Fibroblast of villous mesenchyme (primary cell): ENCODE measurements around a stretch of chrX.

- CAGE, long polyA plus RNA, result no peak
Measured at GRCh38 chrX:40141232-40141521, 43.4 kb upstream of the BCOR start.

DNA sequence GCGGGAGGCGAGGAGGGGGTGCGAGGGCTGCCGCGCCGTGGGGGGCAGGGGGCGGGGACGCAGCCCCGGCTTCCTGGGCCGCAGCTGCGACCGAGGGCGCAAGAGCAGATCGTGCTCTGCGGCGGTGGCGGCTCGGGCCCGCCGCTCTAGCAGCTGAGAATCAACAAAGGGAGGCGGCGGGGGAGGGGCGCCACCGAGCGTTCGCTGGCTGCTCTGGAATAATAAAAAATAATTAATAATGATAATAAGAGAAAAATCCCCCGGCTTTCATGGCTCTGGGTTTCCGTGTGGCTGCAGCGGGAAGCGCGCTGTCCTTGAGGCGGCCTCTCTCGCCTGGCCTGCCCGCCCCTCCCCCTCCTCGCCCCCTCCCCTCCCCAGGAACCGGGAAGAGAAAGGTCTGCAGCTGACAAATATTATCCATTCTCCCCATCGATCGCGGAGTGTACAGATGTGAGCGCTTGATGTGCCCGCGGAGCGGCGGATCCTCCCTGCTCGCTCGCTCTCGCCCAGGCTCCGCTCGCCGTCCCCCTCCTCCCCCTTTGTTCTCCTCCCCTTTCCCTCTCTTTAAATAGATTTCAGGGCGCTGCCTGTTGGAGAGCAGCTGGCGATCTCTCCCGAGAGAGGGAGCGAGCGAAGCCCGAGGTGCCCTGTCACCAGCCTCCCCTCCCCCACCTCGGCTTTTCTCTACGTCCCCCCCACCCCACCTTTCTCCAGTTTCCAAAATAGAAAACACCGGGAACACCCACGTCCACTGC is 56.3 kb upstream of the BCOR start:
- CAGE, long polyA plus RNA, result no peak

GRCh38 chrX:40154648-40155616 is 57.2 kb upstream of the BCOR start:
- CAGE, long polyA plus RNA, result no peak

DNA sequence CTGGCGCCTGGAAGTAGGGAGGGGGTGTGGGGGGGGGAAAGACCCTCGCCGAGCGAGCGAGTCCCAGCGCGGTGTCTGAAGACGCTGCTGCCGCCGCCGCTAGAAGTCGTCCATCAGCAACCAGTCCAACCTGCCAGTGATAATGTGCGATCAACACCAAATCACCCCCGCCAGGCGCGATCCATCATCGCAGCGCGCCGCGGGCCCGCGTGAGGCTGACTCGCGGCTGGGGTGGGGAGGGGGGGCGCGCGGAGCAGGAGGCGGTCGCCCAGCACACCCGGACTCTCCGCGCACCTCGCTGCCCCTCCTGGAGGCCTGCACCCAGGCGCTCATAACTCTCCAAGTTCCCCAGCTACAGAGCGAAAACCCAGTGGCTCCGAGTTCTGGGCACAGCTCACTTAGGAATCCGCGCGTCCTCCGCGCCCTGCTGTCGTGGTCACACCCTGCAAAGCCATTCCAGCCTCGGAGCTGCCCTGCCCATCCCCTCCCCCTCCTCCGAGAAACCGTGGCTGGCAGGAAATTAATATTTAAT is 57.9 kb upstream of the BCOR start:
- CAGE, long polyA plus RNA, result no peak

DNA sequence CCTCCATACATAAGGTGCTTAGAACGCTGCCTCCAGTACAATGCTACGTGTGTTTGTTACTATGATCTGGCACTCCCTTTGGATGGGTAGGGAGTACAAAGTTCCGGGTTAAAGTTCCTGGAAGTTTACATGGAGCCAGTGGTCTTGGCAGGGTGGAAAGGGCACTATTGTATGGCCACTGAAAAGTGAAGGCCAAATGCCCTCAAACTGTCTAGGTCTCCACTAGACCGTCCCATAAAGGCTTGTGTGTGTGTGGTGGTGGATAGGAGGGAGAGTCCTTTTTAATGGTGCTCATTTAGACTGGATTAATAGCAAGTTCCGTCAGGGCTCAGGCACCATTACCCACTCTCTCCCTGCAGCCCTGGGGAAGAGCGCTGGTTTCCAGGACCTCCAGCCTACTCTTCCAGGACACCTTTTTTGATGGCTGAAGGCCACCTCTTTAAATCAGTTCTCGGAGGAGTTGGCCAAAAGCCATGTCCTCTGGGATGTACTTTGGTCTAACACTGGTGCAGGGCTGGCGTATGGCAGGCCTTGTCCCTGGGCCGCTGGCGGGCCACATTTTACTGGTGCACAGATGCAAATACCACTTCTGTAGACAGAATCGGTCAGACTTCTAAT is 75.7 kb upstream of the BCOR start:
- CAGE, long polyA plus RNA, result no peak

GRCh38 chrX:40174830-40175135 is 77.0 kb upstream of the BCOR start:
- CAGE, long polyA plus RNA, result no peak

GRCh38 chrX:40240724-40241415 is 143.1 kb upstream of the BCOR start:
- CAGE, long polyA plus RNA, result no peak

- CAGE, long polyA plus RNA, result no peak
Measured at GRCh38 chrX:40298958-40299666, 201.4 kb upstream of the BCOR start.

DNA sequence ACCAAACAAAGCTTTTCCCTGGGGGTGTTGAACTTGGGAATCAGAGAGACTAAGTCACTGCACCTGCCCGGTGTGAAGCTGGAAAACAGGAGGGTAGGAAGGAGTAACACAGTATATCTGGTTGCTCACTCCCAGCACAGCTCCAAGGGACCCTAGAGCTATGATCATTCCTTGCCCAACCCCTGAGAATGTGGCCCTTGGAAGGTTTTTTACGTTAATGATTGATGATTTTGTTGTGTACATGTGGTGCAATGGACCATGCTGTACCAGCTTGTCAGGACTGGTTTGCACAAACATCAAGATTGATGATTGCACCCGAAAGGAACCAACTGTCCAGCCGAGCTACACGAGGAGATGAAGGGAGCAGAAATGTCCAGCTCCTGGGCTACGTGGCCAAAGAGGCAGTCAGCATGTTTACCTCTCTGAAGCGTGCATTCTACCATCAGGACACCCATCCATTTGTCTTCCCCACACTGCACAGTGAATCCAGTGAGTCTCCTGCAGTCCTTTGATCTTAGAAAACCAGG is 83.2 kb upstream of the USP9X start:
- CAGE, long polyA plus RNA, result no peak

DNA sequence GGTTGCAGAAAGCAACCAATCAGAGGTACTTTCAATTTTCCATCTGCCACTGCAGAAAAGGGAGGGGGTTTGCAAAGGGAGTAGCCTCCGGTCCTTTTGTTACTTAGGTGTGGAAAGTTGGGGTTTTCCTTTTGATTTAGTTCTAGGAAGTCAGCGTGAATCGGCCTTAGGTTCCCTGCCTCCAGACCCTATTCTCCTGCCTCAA is 51.7 kb upstream of the USP9X start:
- CAGE, long polyA plus RNA, result no peak

- CAGE, long polyA plus RNA, result no peak
Measured at GRCh38 chrX:41084060-41085012, 909 bp upstream of the USP9X start.

DNA sequence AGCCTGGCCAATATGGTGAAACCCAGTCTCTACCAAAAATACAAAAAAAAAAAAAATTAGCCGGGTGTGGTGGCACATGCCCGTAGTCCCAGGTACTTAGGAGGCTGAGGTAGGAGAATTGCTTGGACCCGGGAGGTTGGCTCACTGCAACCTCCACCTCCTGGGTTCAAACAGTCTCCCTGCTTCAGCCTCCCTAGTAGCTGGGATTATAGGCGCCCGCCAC is 16.0 kb downstream of the USP9X start:
- CAGE, long polyA plus RNA, result no peak

DNA sequence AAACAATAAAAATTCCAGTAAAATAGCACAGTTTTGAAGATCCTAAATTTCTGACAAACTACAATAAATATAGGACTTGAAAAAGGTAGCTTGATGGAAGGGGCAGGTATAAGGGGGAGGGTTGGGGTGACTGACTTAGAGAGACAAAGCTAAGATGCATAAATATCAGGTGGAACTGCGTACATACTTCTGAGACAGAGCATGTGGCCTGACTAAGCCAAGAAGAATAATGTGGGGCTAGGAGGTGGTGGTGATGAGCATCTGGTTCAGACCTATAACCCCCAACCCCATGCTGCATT is 19.7 kb downstream of the USP9X start:
- CAGE, long polyA plus RNA, result no peak

DNA sequence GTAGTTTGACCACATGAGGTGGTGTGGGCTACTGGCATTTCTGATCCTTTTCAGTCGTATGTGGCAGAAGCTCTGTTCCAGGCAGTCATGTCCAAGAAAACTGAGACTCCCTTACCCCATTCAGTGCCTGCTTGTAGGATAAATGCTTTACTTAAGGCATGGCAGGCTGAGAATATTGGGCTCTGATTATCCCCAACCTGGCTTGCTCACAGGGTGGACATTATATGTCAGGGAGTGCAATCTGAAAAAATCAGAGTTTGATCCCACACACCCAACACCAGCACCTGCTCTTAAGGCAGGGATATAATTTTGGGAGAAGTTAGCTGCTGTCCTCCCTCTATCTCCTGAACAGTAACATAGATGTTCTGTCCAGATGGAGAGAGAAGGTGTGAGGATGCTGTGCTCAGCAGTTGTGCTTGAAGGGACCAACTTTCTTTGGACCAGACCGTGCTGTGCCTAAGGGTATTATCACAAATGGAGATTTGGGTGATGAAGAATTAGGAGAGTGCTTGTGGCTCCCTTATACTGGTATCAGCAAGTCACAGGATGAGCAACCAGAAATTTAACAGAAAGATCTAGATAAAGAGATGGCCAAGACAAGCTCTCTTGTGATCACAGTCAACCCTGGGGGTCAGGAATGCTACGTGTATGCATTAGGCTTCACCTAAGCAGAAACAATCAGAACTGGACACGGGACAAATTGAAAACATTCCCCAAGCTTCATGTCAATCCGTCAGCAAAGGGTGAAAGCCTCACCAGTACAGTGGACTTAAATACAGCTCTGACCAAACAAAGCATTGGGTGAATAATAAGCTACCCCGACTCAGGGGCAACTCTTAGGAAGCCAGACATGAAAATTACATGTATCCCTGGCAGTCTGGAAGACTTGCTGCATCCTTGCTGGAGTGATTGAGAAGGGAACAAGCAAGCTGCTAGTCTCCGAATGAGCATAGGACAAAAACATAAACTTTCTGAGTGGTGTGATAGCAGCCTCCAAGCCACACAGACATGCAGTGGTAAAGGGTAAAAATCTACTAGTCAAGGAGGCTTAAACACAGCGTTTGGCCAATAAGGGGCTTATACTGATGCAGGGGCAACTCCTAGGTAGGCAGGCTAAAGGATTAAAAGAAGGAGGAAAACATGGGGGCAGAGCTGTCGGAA is 71.5 kb downstream of the USP9X start:
- CAGE, long polyA plus RNA, result no peak

DNA sequence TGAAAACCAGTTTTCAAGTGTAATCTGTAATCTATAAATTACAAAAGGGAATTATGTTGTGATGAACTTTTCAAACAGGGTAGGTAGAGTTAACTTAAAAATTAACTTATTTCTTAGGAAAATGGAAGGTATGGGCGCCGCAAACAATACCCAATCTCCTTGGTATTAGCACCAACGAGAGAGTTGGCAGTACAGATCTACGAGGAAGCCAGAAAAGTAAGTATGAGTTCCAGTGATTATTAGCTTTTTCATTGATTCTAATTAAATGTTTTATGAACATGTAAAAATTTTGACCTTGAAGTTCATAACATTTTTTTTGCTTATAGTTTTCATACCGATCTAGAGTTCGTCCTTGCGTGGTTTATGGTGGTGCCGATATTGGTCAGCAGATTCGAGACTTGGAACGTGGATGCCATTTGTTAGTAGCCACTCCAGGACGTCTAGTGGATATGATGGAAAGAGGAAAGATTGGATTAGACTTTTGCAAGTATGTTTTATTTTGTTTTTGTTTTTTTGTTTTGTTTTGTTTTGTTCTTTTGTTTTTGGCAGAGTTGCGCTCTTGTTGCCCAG is 10.0 kb downstream of the DDX3X start:
- CAGE, long polyA plus RNA, result no peak

DNA sequence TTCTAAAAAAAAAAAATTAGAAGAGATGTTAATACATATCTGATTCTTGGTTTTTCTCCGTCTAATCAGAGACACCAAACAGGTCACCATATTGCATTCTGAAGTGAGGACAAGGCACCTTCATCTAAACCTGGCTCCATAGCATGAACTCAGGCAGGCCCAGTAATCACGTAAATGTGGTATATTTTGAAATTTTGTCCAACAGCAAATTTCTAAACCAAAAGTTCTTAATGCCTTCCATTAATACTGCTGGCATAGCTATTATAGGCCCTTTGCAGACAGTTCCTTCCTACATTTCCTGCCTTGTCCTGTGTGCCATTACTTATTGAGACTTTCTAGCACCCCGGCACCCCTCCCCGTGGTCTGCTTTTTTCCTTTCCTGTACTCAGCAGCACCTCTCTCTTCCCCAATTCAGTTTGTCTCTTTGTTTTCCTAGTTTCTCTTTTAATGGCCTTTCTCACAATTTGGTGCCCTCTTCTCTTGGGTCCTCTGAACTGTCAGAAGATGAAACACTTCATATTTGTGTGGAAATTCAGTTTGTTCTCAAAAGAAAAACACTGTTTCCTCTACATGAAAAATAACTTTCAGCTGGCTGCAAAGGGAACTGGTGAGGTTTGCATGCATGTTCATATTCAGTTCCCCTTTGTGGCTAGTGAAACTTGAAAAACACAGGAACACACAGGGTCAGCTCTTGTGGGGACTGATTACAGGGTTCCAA is 16.9 kb downstream of the GPR34 start:
- CAGE, long polyA plus RNA, result no peak

DNA sequence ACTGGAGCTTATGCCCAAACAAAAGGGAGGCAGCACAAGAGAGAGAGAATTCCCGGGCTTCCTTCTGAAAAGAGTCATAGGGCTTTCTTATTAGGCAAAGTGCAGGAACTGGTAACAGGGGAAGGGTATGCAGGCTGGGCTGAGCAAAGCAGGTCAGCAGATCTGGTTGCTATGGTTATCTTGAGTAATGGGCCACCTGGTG is 5.3 kb upstream of the GPR82 start:
- CAGE, long polyA plus RNA, result no peak

DNA sequence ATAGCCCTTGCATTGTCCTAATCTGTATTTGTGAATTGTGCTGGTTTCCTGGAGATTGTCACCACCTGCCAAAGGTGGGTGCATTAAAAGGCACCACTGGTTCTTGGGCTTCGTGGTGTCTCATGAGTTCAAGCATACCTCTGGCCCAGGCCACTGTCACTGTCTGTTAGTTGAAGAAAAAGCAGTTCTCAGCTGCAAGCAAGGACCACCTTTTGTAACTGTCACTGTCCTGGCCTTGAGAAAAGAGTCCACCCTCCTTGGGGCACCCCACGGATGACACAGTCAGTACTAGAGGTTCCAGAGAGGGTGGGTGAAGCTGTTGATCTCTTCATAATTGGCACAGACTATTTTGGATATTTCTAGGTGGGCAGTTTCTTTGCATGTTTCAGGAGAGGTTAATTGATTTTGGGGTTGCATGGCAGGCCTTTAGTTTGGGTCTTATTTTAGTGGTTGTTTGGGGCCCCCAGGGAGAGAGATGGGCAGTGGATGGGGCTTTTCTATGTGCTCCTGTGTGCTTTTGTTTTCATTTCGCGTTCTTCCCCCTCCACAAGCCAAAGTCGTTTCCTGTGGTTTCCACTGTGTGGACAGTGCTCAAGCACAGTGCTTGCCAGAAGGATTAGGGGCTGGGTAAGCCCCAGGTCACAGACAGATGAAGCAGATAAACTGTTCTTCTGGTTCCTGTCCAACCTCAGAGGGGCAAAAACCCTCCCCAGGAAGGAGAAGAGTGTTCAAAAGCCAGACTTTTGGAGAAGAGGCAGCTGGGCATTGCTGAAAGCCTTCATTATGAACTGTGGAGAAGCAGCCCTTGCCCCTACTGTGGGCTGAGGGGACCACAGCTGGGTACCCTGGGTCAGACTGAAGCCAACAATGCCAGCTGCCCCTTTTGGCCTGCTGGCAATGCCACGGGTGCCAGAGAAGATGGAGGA is 156.3 kb upstream of the PPP1R2C start:
- CAGE, long polyA plus RNA, result no peak

GRCh38 chrX:43693494-43693879 is 37.4 kb downstream of the MAOA start:
- CAGE, long polyA plus RNA, result no peak

- CAGE, long polyA plus RNA, result no peak
Measured at GRCh38 chrX:43878658-43879642, 3.3 kb downstream of the MAOB start.